Epithelial cell of proximal tubule (primary cell): Measurements from ENCODE around the genes CDS1, PTPN13, MEPE and SPP1.

- RAMPAGE, long total RNA = no peak
- RRBS = no CpG with 5 or more reads among the region's 7 CpGs
These were observed 561 bp upstream of the NKX6-1 start for GRCh38 chr4:84499722-84499983.

GRCh38 chr4:84582808-84583390 lies at the start of gene CDS1:
TSS of gene CDS1 (plus strand) at chr4:84583127.
- RAMPAGE, long total RNA = no peak
- RRBS = 1% methylated on average over 27 of the region's 74 CpGs

DNA sequence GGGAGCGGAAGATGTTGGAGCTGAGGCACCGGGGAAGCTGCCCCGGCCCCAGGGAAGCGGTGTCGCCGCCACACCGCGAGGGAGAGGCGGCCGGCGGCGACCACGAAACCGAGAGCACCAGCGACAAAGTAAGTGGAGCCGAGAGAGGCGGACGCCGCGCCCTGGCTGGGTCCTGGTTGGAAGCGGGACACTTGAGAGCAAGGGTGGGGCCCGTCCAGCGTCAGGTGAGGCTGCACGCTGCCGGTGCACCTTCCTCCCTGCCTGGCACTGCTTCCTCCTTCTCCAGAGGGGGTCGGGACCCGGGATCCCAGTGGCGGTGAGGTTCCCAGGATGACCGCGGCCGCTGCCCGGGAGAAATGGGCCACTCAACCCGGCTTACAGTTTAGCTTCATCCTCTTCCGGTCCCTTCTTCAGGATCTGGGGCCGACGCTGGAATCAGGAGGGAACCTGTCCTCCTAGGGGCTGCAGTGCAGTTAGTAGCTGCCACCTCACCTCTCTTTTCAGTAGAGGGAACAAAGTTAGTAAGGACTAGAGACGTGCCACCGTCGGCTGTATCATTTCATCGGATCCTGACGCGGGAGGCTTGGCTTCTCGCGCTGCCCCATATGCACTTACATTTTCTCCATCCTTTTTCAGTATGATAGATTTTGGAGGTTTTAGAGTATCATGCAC lies 600 bp downstream of the CDS1 start:
- RAMPAGE, long total RNA = no peak
- RRBS = 3% methylated on average over 16 of the region's 44 CpGs

GRCh38 chr4:85607634-85608100 lies 132.7 kb downstream of the ARHGAP24 start:
- RAMPAGE, long total RNA = no peak
- RRBS = no CpG with 5 or more reads among the region's 6 CpGs

- RAMPAGE, long total RNA = no peak
- RRBS = no CpG with 5 or more reads among the region's 5 CpGs
These were observed 327.2 kb downstream of the MAPK10 start for GRCh38 chr4:86032588-86033074.

GRCh38 chr4:86334053-86335118 lies 25.5 kb downstream of the MAPK10 start:
- RAMPAGE, long total RNA = no peak
- RRBS = no CpG with 5 or more reads among the region's 2 CpGs

DNA sequence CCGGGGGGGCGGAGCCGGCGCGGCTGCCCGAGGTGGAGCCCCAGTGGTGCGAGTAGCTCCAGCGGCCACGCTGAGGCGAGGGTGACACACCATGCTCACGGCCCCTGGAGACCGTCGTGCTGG lies at the start of gene PTPN13:
Gene PTPN13 (plus strand): TSS at position 51 of the 123 bp plus-strand sequence.
- RAMPAGE, long total RNA = no peak
- RRBS = no CpG with 5 or more reads among the region's 13 CpGs

DNA sequence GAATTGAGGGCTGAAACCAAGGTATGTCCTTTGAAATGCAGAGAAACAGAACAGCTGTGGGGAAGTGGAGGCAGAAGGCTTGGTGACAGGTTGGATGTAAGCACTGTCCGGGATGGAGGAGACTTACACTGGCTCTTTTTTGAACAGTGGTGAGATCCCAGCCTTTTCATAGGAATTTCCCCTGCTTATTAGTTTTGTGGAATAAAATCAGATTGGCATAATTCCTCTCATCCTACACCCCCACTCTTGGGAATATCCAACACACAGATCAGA lies 18.8 kb upstream of the C4orf36 start:
- RAMPAGE, long total RNA = no peak
- RRBS = no CpG with 5 or more reads among the region's 1 CpG

- RAMPAGE, long total RNA = no peak
- RRBS = no CpG with 5 or more reads among the region's 5 CpGs
These were observed 25.2 kb downstream of the AFF1 start for GRCh38 chr4:86960049-86960374.

DNA sequence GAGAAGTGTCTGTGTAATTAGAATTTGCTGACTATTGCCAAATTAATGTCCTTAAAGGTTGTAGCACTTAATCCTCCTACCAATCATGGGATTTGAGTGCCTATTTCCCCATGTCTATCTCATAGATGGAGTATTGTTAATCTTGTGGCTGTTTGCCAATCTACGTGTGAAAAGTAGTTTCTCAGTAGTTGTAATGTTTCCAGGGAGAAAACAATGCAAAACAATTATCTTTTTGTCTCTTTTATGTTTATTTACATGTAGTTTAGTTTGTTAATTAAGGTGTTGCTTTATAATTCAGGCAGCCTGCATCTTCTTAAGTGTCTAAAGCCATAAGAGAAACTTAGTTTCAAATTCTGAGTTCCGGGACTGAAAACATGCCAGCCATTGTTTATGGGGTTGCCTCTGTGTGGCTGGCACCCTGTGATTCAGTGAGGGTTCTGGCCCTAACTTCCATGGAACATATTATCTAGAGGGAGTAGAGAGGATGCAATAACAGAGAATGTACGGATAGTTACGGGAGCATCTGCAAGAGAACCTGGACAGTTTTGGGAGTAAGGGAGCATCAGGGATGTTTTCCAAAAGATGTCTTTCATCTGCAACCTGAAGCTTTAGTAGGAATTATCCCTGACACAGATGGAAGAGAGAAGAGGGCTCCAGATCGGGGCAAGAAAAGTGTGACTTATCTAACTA lies 142.3 kb downstream of the KLHL8 start:
- RAMPAGE, long total RNA = no peak
- RRBS = no CpG with 5 or more reads among the region's 5 CpGs

GRCh38 chr4:87716221-87716932 lies 66.3 kb downstream of the DMP1 start:
- RAMPAGE, long total RNA = no peak
- RRBS = no CpG with 5 or more reads among the region's 6 CpGs

- RAMPAGE, long total RNA = no peak
- RRBS = no CpG with 5 or more reads among the region's 3 CpGs
These were observed at the start of gene MEPE for GRCh38 chr4:87832622-87833136. TSS of gene MEPE (plus strand) at chr4:87832969.

DNA sequence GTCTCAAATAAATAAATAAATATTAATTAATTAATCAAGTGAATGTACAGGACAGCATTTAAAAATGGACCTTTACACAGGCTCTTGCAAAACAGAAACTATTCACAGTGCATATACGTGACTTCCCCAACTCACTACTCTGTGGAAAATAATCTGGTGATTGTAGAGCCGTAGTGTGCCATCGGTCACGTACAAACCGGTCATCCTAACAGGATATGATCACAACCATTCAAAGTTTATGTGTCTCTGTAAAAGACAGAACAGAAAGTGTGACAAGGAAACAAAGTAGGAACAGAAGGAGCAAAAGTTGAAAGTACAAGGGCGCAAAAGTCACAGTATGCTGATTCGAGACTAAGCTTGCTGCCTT lies 18.5 kb downstream of the MEPE start:
- RAMPAGE, long total RNA = no peak
- RRBS = no CpG with 5 or more reads among the region's 7 CpGs

- RAMPAGE, long total RNA = no peak
- RRBS = no CpG with 5 or more reads among the region's 2 CpGs
These were observed 33.4 kb downstream of the MEPE start for GRCh38 chr4:87865920-87866777.

DNA sequence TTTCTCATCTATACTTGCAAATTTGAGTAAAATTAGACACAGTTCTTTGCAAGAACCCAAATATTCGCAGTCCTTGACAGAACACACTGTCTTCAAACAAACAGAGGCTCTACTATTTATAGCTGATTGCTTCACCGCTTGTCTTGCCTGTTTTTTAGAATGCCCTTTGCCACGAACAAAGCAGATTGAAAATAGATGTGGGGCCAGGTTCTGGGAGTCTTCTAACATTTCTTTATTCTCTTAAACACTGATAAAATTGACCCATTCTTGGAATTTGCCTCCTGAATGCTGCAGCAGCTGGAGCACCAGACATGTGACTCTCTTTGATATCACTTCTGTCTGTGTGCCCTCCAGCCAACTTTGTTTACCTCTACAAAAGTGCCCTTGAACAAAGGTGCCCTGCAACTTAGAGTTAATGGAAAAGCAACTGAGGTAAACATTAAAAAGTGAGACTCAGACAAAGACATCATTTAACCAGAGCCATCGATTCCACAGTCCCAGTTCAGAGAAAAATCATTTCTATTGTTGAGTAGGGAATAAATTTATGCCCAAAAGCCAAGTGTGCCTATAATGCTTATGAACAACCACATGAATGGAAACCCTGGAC lies 64.2 kb upstream of the SPP1 start:
- RAMPAGE, long total RNA = no peak
- RRBS = no CpG with 5 or more reads among the region's 4 CpGs

- RAMPAGE, long total RNA = start-site peak on the plus strand at chr4:87975711-87975758, 5,146 and 1,604 reads in 2 replicates
- RRBS = no CpG with 5 or more reads among the region's 9 CpGs
These were observed at the start of gene SPP1 for GRCh38 chr4:87975337-87975998. TSS of gene SPP1 (plus strand) at chr4:87975714.

DNA sequence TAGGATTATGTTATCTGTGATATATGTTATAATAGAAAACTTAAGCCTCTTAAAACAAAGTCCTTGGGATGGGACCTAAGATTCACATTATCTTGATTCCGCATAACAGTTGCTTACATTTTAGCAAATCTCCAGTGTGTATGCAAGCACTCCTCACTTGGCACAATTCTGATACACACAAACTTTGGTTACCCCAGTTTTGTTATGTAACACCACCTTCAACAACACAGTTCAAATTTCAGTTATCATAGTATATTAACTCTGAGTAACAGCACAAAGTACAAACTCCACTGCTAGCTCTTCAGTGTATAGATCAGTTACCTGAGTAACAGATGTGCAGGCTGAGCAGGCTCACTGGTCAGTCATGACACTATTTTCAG lies 55.3 kb downstream of the PKD2 start:
- RAMPAGE, long total RNA = no peak
- RRBS = no CpG with 5 or more reads among the region's 1 CpG

- RAMPAGE, long total RNA = no peak
- RRBS = no CpG with 5 or more reads among the region's 18 CpGs
These were observed 641 bp downstream of the HERC6 start for GRCh38 chr4:88379256-88379729.

- RAMPAGE, long total RNA = no peak
- RRBS = no CpG with 5 or more reads among the region's 3 CpGs
These were observed 11.0 kb upstream of the NAP1L5 start for GRCh38 chr4:88708395-88709215.

DNA sequence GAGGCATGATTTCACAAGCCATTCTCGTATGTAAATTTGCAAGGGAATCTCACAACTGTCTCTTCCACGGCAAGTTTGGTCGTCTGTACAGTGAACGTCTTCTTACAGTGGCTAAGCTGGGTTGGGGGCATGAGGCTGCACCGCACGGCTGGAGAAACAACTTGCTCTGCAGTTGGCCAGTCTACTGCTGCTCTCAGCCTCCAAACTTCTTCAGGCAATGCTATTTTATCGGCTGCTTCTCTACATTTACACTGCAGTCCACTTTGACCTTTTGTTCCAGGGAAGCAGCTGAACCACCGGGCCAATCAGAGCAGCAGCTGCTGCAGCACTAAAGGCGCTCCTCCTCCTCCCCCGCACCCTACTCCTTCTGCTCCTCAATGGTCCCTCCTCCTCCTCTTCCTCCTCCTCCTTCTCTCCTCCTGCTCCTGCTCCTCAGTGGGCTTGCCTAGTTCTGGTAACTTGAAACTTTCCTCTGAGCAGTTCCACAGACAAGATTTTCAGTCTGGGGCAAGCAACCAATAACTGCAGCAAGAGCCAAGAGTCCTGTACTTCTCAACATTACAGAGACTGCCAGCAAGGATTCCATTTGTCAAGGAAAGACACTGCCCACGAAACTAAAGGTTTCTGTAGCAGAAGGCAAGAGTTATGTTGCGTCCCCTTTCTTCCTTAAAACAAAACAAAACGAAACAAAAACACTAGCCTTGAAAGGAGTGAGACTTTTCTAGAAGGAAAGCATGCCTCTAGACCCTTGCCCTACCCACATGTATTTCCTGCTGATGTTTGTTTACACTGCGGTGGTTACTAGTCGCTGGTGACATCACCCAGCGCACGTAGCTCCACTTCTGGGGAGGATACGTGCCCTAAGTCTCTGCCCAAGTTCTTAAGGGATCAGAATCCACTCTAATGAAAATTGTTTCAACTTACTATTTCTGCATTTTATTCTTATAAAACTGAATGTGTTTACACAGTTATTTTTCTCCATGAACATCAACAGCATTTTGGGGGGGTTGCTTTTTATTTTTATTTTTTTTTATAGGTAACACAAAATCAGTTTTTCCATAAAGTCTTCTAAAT lies 125.7 kb upstream of the NAP1L5 start:
- RAMPAGE, long total RNA = no peak
- RRBS = no CpG with 5 or more reads among the region's 18 CpGs